ENCODE measurements around a stretch of chr14.

DNA sequence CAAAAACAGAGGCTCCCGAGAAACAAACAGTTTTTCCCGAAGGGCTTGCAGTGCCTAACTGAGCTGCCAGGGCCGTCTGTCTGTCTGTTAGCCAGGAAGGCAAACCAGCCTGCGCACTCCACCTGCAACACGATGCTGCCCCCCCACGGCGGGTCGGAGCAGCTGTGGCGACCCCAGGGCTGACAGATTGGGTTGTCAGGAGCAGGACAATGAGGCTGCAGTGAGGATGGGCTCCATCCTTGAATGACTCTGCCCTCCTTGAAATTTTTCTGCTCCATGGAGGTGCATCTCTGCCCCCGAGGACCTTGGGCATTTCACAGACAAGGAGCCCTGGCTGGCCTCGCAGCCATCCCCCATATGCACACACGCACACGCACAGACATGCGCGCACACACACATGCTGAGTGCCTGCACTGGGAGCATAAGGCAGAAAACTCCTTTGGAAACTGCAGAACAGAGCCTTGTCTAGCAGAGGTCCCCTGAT lies 2.6 kb downstream of the RTL1 start:
- RRBS, result no CpG with 5 or more reads among the region's 15 CpGs

GRCh38 chr14:100949600-100950055 lies 46.1 kb upstream of the RTL1 start:
- RRBS, result no CpG with 5 or more reads among the region's 4 CpGs

- RRBS, result no CpG with 5 or more reads among the region's 13 CpGs
Measured at GRCh38 chr14:101109750-101110443, 206.4 kb upstream of the RTL1 start.

DNA sequence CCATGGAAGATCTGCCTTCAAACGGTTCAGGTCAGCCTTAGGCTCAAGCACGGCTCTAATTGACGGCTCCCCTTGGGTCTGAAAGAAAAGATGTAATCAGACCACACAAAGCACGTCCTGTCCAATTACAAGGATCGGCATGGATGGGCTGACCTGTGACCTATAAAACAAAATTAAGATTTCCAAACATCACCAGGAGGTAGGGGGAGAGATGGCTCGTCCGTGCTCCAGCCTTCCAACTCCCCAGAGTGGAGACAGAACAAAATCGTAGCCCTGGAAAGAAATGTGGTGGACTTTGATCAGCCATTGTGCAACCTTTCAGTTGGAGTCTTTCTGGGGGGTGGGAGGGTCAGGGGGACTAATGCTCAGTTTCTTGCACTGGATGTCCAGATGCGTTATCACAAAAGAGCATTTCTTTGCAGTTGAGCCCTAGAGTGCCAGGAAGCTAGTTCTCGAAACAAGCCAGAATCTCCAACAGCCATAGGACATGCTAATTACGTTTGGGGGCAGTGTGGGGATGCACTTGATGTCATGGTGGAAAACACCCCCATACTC lies 426.8 kb upstream of the PPP2R5C start:
- RRBS, result no CpG with 5 or more reads among the region's 11 CpGs

DNA sequence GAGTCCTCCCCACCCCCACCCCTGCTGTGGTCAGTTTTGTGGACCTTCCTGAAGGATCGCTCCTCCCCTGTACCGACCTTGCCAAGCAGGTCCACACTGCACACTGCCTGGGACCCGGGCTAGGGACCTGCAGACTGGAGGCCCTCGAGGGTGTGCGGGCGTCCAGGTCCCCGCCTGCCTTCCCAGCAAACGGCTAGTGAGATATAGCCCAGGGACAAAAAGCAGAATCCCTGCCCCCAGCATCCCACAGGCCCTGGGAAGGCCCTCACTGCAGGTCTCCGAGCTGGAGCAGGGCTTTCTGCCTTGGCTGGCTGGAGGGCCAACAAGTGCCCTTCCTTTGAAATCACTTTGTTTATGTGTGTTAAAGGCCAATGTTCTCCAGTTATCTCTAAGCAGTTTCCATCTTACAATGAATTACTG lies 397.4 kb upstream of the PPP2R5C start:
- RRBS, result no CpG with 5 or more reads among the region's 9 CpGs

- RRBS, result no CpG with 5 or more reads among the region's 7 CpGs
Measured at GRCh38 chr14:101475660-101475875, 285.9 kb upstream of the PPP2R5C start.

- RRBS, result no CpG with 5 or more reads among the region's 10 CpGs
Measured at GRCh38 chr14:101520886-101521300, 240.6 kb upstream of the PPP2R5C start.

- RRBS, result no CpG with 5 or more reads among the region's 8 CpGs
Measured at GRCh38 chr14:101590001-101590405, 171.5 kb upstream of the PPP2R5C start.

DNA sequence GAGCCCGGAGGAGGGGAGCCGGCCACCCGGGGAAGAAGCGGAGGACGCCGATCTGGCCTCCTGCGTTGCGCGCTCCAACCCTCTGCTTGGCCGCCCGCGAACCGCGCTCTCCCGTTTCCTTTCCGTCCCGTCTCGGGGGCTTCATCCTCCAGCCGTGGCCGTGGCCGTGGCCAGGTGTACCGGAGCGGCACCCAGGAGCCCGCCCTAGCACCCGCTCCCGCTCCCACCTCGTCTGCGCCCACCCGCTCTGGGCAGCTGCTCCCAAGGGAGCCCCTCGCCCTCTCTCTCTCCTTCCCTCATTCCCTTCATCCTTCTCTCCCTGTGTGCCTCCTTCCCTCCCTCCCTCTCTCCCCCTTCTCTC lies 20.2 kb downstream of the PPP2R5C start:
- RRBS, result no CpG with 5 or more reads among the region's 30 CpGs

DNA sequence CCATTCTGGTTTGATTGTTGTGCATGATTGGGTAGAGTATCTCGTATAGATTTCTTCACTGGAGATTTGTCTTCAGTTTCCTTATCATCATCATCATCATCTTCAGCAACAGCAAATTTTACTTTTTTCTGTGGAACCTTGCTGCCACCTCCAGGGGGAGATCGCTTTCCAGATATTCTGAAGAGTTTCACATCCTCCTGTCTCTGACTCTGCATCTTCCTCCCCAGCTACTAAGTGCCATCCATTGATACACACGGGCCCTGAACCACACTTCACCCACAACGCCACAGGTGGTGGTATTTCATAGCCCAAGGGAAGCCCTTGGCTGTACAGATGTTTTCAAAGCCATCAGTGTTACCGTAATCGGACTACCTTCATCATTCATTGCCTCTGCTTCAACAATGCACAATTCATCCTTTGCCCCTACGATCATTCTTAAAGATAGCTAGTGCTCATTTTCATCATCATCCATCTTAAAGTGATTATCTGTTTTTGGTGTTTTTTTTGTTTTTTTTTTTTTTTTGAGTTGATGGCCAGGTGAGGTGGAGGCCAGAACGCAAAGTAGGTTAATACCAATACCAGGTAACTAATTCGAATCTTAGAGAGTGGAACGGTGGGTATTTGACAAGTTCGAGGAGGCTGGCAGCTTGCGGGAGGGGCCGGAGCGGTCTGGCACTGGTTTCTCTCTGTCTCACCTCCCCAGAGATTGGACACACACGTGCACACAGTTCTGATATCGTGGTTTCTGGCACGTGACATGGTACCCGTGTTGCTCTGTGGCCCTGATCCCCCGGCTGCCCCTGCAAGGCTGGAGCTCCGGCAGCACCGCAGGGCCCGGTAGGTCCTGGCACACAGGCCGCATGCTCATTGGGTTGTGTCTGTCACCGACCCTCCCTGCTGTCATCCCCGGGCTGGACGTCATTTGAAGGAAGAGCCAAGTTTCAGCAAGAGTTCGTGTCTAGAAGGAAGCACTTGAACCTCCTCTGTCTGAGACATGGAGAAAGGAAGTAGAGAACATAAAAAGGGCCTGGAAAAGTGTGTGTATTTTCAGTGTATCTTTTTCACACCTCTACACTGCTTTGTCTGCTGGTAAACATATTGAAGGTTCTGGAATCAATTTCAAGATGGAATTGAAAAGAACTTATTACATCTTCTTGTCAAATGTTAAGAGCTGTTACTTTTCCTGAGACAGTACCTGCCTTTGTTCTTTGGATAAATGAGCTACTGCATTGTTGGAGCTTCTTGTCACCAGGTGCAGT lies 82.6 kb downstream of the PPP2R5C start:
- RRBS, result 96% methylated on average over 6 of the region's 27 CpGs

- RRBS, result no CpG with 5 or more reads among the region's 9 CpGs
Measured at GRCh38 chr14:101854123-101854857, 92.8 kb downstream of the PPP2R5C start.

DNA sequence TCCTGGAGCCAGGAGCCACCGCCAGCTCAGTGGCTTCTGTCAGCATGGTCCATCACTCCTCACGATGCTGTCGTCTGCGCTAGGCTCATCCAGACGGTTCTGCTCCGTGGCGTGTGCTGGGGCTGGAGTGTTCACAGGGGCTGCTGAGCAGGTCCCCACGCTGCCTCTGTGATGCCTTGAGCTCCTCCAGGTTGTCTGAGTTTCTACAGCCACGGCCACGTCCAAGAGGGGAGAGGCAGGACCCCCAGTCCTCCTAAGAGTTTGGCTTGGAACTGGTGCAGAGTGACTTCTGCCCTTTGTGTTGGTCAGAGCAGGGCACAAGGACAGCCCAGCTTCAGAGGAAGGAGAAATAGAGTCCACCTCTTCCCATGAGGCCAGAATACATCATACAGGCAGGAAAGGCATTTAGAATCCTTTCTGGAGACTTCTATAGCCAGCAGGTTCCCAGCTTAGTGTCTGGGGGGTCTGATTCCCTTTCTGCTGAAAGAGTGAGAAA lies 76.9 kb upstream of the DYNC1H1 start:
- RRBS, result no CpG with 5 or more reads among the region's 10 CpGs

DNA sequence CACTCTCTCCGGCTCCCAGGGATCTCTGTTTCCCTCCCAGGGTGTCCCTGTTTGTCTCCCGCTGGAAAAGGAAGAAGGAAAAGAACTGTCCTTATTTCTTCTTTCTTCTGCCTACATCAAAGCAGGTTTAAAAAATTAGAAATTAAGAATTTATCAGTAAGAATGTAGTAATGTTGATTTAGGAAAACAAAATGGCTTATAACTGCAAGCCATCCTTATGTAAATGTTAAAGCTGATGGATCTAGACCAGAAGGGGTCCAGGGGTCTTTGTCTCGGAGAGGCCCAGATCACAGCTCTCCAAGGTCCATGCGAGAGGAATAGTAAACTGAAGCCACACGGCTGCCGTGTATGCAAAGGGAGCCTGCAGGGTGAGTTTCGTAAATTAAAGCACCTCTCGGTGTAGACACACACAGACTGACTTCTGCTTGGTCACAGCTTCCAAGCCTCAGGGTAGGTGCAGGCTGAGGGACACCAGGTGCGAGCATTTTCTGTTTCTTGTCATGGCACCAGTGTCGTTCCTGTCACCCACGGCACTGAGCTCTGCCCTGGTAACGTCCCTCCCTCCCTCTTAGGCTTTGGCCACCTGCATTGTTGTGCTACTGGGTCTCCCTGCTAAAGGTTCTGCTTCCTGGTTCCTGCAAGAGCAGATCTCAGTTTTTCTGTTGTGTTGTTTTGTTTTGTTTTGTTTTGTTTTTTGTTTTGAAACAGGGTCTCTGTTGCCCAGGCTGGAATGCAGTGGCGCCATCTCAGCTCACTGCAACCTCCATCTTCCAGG lies 76.3 kb upstream of the DYNC1H1 start:
- RRBS, result no CpG with 5 or more reads among the region's 13 CpGs

DNA sequence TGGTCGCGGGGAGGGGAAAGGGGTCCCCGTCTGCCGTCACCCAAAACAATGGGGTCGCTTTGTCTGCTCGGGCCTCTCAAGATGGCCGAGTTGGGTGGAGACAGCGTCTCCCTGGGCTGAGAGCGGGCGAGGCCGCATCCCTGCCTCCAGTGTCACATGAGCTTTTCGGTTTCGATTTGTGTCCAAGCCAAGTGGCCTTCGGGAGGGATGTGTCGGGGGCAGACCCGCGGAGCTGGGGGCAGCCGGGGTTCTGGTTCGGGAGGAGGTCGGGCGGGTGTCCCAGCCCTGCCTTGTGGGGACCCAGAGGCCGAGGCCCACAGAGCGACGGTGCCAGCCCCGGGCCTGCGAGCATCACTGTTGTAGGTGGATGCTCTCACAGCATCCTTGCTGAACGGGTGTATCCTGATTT lies 846 bp downstream of the DYNC1H1 start:
- RRBS, result 0% methylated on average over 8 of the region's 27 CpGs

GRCh38 chr14:101980234-101981144 lies 16.1 kb downstream of the DYNC1H1 start:
- RRBS, result no CpG with 5 or more reads among the region's 13 CpGs

DNA sequence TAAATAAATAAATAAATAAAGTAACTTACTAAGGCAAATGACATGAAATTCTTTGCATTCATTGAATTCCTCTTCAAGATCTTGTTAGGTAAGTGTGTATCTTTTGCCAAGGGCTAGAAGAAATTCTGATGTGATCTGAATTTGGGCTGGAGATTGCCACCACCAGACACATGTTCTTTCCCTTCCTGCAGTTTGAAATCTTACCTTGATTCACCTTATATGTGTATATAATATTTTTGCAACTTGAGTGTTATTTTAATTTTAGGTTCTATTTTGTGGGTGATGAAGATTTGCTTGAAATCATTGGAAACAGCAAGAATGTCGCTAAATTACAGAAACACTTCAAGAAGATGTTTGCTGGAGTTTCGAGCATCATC lies 39.9 kb downstream of the DYNC1H1 start:
- RRBS, result no CpG with 5 or more reads among the region's 2 CpGs

DNA sequence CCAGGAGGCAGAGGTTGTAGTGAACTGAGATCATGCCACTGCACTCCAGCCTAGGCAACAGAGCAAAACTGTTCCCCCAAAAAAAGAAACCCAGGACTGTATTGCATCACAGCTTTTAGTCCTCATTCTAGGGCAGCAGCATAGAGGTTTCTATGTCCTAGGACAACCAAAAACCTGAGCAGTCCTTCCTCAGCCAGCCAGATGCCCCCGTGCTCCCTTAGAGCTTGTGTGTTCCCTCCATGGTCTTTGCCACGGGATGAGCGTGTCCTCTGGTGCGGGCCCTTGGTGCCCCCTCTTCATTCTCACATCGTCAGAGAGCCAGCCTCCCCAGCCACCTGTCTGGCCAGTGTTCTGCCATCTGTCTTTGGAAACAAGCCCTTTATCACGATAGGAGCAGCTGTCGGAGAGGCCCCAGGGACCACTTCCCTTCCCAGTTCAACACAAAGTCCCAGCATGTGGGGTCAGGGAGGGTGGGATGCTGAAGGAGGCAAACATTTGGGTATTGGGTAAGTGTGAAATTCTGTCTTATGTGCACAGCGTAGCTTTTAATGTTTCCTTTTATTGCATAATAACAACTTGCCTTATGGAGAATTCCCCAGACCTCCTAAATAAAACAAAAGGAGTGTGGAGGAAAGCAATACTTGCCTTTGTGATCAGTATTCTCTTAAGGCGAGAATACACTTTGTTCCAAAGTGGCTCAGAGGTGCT lies 44.5 kb downstream of the DYNC1H1 start:
- RRBS, result no CpG with 5 or more reads among the region's 9 CpGs

DNA sequence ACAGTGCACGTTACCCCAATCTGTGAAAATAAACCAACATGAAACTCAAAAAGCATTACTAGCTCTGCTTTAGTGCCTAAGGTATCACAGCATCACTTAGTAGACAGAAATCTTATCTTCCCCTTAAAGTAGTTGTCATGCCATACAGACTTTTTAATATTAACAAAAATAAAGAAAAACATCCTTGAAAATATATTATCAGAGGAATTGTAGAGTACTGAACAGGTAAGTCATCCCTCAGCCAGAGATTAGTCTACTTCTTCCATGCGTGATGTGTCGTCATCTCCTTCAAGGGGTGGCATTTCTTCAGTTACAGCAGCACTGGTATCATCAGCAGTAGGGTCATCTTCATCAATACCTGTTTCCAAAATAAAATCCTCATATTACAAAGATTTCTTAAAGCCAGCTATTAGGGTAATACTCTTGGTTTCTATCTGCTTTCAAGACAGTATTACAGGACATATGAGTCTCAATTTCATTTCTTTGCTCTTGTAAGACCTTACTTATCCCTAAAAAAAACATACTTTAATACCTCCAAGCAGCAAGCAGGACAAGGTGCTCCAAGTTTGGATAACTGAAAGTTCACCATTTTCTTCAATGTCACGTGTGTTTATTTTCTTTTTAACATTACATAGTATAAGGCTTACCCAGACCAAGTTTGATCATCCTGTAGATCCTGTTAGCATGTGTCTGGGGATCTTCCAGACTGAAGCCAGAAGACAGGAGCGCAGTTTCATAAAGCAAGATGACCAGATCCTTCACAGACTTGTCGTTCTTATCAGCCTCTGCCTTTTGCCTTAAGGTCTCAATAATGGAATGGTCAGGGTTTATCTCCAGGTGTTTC lies 5.2 kb downstream of the HSP90AA1 start:
- RRBS, result no CpG with 5 or more reads among the region's 6 CpGs

DNA sequence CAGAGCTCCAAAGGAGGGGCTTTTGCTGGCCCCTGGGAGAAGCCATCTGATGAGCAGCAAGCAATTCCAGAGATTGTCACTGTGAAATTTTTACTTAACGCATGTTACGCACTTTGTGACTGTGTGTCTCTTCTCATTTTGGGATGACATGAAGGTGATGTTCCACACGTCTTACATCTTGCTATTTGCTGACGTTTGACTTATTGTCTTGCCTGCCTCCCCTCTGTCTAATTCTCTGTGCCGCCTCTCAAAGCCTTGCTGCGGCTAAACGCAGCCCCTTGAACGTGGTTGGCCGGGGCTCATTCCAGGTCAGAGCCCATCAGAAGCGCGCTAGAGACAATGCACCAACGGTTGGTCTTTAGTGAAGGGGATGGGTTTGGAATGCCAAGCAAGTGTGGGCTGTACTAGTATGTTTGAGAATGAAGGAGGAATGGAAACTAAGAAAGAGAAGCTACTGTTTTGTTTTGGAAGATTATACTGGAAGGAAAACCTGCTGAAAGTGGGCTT lies 44.9 kb downstream of the WDR20 start:
- RRBS, result no CpG with 5 or more reads among the region's 12 CpGs

DNA sequence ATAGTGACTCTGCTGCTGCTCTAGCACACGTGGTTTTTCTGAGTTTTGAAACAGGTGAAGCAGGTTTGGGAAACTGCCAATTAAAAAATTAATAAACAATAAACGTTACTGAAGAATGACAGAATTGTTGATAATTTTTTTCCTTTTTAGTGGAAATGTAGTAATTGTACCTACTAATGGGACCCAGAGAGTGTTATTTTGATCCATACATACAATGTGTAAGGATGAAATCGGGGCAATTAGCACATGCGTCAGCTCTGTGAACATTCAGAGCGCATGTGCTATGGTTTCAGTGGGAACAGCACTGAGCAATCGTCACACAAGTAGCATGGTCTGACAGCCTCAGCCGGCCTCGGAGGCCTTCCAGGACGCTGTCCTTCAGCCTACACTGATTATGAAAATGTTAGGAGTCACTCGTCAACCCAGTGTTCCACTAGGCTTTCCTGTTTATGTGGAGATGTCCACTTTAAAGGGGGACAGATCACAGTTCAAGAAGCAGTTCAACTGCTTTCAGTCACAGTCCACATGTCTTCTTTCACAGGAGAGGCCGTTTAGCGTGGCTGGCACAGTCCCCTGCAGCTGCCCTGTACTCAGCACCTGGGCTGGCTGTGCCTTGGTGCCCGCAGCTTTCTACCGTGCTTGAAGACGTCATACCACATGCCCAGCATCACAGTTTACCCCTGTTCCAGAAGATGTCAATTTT lies 51.8 kb downstream of the MOK start:
- RRBS, result no CpG with 5 or more reads among the region's 15 CpGs